Pericardium fibroblast (primary cell): ENCODE measurements around the gene GLP2R.

DNA sequence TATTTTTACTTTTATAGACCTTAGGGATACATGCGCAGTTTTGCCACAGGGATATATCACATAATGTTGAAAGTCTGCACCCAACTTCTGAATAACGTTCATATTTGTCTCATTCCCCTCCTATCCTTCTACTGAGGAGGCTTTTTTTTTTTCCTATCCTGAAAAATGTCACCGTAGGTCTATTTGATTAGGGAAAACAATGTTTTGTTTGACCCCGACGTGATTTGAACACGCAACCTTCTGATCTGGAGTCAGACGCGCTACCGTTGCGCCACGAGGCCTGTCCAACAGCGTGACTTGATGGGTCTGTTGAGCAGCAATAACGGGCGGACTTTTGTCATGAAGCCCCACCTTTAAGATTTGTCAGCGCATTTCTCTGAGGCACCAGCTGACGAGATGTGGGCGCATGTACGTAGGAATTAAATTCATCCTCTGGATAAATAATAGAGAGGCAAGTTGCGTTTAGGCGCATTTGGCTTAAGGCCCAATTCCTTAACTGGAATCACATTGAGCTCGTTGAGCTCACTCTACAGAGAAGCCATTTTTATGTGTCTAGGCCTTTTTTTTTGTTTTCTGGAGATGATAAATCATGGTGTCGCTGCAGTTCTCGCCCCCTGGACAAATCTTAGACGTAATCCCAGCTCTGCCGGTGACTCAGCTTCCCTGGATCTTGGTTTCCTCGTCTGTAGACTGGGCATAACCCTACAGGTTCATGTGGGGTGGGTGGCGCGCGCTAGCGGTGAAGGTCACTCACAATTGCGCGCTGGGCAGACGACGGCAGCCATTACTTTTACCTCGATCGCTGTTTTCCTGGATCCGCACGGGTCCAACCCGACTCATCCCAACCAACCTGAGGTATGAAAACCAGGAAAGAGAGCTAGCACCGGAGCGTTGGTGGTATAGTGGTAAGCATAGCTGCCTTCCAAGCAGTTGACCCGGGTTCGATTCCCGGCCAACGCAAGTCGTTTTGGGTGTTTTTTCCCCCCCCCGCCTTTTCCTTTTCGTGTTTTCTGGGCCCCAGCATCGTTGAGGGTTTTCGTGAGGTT is 10.6 kb upstream of the AURKB start:
- RAMPAGE, long total RNA = no peak

DNA sequence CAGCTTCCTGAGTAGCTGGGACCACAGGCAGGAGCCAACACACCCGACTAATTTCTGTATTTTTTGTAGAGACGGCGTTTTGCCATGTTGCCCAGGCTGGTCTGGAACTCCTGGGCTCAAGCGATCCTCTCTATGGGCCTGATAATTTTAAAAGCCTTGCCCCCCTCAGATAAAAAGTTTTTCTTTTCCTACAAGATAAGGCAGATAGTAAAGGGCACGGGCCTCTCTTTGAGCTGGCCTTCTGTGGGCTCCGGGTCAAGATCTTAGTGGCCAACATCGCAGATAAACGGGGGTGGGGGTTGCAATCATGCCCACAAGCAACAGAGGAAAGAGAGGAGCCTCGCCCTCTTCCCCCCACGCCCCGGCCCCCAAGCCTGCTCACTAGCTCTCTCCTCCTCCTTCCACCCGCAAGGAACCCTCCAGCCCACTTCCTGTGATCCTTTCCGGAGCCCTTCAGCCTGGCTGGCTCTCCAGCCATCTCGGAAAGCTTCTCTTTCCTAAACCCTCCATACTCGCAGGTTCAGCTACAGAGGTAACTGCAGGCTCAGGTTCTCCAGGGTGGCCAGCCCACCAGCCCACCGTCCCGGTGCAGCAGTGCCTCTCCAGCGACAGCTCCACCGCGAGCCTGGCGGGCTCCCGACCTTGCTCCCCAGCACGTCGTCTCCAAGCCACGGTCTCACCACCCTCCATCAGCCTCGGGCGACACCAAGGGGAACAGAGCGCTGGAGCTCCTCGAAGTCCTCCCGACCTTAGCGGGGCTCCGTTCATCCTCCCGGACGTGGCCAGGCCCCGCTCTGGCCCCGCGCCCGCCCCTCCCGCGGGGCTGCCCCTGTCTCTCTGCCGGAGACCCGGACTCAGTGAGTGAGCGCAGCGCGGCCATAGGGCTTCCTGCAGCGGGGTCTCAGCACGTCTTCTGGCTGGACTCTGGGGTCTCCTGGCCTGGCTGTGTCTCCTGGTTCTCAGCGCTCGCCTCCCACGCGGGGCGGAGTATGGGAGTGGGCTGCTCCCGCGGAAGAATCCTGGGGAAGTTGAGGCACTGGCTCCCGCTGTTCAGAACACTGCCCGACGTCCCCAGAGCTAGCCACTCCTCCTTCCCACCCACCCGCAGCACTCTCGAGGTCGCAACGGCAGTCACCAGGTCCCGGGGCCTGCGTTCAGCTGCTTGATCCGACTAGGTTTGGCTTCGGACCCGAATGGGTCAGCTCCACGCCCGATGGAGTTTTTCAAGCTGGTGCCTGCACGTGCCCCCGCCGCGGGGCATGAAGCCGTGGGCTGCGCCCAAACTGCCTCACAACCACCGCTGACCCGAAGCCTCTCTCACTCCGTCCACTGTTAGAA is 12.9 kb upstream of the ODF4 start:
- RAMPAGE, long total RNA = no peak

GRCh38 chr17:8365428-8365694 is 11.1 kb downstream of the KRBA2 start:
- RAMPAGE, long total RNA = no peak

DNA sequence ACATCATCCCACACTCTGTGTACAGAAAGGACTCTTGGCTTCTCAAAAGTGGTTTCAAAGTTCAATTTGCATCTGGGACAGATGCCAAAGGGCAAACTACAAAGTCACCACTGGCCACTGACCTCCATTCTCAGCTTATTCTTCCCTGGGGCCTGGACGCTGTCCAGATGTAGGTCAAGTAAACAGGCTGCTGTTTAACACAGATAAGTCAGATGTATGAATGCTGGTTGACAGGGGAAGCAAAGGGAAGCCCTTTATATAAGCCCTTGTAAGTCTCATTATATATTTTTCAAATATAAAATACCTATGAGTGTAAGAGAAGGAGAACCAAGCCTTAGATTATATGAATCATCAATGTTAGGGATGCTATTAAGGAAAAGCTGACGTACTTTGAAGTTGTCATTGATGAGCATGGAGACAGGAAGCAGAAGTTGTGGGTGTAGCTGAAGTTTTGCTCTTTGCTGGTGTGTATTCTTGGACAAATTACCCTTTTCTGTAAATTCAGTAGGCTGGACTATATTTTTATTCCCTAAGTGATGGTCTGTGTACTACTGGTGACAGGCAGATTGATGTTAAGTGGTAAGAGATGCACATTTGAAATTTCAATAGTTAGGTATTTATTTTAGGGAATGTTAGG is 15.1 kb upstream of the NDEL1 start:
- RAMPAGE, long total RNA = no peak

DNA sequence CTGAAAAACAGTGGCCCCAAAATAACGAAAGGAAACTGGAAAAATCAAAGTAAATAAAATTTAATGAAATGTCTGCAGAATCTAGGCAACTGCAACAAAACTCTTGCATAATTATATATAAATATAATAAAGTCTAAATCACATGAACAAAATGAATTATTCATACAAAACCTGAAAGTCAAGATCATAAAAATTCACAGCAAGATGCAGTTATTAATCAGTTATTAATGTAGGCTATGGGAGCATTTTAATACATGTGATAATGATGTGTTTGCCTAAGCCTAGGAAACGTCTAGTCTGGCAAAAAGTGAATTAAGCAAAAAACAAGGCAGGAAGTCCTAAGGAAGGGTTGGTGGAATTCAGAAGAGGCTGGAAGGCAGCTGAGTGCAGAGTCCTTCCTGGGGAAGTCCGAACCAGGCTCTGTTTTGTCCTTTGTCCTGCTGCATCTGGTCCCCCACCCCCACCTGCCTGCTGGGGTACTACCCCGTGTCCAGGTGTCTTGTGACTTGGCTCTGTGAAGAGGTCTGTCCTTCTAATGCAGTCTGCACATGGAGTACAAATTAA is 1.4 kb upstream of the MYH10 start:
- RAMPAGE, long total RNA = no peak

DNA sequence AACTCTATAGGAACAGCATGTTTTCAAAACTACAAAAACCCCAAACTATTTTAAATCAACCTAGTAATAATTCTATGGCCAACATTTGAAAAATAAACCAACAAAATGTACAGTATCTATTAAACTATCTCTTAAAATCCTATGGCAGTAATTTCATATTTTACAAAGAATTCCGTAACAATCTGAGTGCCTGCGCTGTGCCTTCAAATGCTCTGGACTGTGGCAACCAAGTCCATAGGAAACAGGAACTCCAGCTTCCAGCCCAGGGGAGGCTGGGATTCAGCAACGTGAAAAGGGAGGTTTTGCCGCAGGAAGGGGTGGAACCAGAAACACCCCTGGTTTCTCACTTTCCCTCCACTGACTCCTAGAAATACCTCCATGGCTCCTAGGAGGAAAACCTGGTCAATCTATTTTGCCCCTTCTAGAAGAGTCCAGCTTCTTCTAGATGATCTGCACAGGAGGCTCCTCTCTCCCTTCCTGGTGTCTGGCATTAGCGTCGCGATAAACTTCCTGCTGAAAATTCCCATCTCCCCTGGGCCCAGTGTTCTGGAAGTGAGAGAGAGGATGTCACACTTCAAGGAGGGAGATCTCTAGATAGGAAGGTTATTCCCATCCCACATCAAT is 6.5 kb downstream of the SPDYE4 start:
- RAMPAGE, long total RNA = no peak

GRCh38 chr17:8916485-8916778 is 49.0 kb upstream of the PIK3R6 start:
- RAMPAGE, long total RNA = no peak

- RAMPAGE, long total RNA = no peak
These were observed 38.3 kb downstream of the PIK3R5 start for GRCh38 chr17:8927210-8927563.

- RAMPAGE, long total RNA = no peak
These were observed 7.0 kb downstream of the NTN1 start for GRCh38 chr17:9028299-9028774.

DNA sequence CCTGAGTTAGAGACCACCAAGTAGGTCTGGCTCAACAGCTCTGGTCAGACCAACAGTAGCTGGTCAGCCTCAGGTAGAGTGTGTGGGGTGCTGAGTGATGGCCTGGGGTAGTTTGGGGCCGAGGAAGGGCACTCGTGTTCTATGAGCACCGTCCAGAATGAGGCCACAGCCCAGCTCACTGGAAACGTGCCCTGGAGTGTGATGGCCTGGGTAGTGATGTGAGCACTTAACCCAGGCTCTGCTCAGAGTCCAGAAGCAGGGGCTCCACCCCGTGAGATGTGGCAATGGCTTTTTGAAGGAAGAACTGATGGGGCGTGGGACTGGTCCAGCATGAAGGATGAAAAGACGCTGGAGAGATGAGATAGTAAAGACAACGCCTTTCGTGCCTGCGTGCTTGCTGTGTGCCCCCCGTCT is 35.2 kb downstream of the NTN1 start:
- RAMPAGE, long total RNA = no peak

- RAMPAGE, long total RNA = no peak
These were observed 149.6 kb downstream of the NTN1 start for GRCh38 chr17:9170625-9171660.

- RAMPAGE, long total RNA = no peak
These were observed 195.8 kb downstream of the NTN1 start for GRCh38 chr17:9217067-9217495.

GRCh38 chr17:9218828-9219349 is 197.6 kb downstream of the NTN1 start:
- RAMPAGE, long total RNA = no peak

DNA sequence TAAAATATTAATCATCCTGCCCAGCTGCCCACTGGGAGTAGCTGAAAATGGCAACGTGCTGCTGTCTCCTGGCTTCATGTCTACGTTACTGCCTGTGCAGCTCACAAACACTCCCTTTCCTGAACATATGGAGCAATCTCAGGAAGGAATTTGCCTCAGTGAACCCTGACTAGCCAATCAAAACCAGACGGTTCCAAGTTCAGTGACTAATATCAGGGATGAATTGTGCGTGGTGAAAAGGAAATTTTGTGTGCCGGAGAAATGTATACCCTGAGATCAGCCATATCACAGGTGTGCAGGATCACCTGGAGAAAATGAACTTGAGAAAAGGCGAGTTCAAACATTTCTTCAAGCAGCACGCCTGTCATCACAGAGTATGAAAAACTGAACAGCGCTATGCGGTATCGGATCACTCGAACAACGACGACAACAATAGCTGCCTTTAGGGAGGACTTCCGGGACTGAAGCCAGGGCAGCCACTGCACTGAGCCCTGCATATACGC is 110.3 kb downstream of the STX8 start:
- RAMPAGE, long total RNA = no peak

DNA sequence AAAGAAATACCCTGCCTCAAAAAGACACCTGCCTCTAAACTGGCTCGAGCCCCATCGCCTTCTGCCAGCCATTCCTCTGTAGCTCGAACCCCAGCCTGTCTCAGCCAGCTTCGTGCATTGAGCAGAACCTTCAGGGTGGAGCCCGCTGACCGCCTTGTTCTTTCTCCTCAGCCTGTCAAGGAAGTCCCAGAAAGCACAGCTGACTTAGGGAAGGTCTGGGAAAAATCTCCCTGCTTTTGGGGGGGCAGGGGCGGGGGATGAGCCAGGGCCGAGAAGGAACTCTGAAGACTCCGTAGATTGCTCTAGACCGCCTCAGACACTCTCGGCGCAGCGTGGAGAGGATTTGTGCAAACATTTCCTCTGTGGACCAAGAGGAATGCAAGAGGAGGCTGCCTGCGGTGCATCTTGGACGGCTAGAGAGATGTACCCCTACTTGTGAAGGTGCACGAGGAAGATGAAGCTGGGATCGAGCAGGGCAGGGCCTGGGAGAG is at the start of gene GLP2R:
Gene GLP2R (plus strand): TSS at position 315 of the 491 bp plus-strand sequence.
- RAMPAGE, long total RNA = no peak

DNA sequence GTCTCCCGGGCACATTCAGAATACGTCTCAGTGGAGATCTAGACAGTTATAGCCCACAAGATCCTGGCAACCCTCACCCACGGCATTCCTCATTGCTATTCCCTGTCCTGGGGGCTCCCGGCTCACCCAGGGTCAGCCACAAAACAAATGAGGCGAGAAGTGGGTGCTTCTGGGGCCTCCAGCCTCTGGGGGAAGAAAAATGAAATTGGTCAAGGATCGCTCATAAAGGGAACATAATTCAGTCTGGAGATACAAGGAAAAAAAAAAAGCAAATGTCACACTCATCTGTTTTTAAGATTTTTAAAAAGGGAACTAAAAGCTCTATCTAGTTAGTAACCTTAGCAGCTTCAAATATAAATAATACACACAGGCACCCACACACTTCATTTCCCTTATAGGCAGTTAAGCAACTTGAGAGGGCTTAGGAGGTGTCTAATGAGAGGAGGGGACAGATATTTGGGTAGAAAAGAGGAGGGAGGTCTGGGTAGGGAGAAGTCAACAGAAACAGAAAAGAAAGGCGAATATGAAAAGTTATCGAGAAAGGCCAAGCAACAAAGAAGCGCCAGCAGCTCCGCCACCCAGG is 69.3 kb upstream of the RCVRN start:
- RAMPAGE, long total RNA = no peak

DNA sequence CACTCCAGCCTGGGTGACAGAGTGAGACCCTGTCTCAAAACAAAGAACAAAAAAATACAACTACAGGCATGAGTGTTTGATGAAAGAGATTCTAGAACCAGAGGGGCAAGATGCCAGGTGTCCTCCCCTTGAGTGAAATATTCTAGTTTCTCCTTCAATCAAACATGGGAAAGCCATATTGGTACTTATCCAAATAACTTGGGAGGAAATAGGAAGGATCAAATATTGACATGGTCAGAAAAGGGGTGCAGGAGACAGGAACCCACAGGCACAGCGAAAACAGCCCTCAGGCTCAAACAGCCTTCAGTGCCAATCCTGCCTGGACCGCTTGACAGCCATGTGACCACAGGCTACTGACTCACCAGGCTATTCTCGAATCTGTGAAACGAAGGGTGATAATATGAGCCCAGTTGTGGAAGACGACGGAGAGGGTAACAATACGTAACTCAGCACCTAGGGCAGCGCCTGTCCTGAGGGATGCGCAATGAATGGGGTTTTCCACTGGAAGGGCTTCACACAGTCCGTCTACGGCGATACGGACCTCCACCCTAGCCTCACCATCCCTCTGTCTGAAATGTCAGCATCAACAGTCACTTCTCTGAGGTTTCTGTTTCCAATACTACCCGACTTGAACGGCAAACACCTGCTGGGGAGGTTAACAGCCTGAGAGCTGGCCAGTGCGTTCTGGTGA is 117.3 kb upstream of the RCVRN start:
- RAMPAGE, long total RNA = no peak

GRCh38 chr17:10034669-10035128 is 129.6 kb upstream of the RCVRN start:
- RAMPAGE, long total RNA = no peak

GRCh38 chr17:10077843-10078377 is 120.5 kb downstream of the GAS7 start:
- RAMPAGE, long total RNA = no peak

- RAMPAGE, long total RNA = no peak
These were observed 31.8 kb downstream of the GAS7 start for GRCh38 chr17:10166617-10166963.